ENCODE data around the gene RELL1.

GRCh38 chr4:26273447-26274100, 47.2 kb upstream of the RBPJ start:
- PRO-cap = bidirectional peak, plus-strand start at chr4:26273841, minus-strand start at chr4:26273695

- PRO-cap = bidirectional peak, plus-strand start at chr4:26346270, minus-strand start at chr4:26346284
Observed at GRCh38 chr4:26345680-26346654, 25.2 kb downstream of the RBPJ start.

DNA sequence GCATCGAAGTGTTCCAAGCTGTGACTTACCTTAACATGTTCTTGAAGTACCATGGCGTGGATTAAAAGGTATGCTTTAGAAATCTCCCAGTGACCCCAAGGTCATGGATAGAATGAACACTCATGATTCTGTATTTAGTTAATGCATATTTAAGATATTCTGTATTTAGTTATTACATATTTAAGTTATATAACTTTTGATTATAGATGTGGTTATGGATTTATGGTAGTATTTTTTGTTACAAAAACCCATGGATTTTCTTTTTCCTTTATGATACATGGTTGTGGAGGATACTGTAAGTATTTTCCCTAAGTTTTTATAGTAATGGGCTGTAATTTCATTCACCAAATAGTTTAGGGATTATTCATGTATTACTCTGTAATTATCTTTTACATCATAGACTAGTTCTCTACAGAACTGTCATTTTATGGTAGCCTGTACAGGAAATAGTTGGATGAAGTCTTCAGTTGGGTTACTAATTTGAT, 41.8 kb downstream of the RBPJ start:
- PRO-cap = no peak

- PRO-cap = no peak
Observed at GRCh38 chr4:26694736-26695657, 111.1 kb downstream of the TBC1D19 start.

GRCh38 chr4:26886960-26887503, 26.4 kb downstream of the STIM2 start:
- PRO-cap = no peak

DNA sequence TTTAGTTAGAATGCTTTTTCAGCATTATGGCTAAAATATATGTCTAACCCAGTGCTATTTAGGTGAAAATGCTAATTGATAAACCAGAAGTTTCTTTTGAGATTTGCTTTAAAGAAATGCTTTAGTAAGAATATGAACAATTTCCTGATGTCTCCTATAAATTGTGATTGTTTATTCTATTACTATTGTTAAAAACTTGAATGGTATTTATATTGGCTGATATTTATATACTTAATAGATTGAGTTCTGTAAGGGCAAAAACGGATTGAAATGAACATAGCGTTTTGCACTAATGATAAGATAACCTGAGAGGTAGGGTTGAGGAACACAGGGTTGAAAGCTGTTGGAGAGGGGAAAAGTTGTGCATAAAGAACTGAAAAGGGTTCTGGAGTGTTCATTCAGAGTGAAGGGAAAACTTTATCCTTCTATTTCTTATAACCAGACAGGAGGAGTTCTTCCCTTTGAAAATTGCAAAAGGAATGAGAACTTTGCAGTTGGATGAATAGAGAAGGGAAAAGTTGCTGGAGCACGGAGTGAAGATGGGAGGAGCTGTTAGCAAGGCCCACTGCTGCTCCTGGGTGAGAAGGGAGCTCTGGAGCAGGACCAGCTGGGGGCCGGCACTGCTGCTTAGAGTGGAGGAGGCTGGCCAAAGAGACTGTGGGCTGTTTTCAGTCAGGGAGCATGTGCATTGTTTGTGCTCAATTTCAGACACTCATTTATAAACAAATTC, 163.9 kb downstream of the STIM2 start:
- PRO-cap = no peak

- PRO-cap = no peak
Observed at GRCh38 chr4:27084640-27085038, 224.0 kb downstream of the STIM2 start.

DNA sequence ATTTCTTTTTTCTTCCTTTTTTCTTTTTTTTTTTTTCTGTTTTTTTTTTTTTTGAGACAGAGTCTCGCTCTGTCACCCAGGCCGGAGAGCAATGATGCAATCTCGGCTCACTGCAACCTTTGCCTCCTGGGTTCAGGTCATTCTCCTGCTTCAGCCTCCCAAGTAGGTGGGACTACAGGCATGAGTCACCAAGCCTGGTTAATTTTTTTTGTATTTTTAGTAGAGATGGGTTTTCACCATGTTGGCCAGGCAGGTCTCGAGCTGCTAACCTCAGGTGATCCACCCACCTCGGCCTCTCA, 835.6 kb downstream of the STIM2 start:
- PRO-cap = no peak

DNA sequence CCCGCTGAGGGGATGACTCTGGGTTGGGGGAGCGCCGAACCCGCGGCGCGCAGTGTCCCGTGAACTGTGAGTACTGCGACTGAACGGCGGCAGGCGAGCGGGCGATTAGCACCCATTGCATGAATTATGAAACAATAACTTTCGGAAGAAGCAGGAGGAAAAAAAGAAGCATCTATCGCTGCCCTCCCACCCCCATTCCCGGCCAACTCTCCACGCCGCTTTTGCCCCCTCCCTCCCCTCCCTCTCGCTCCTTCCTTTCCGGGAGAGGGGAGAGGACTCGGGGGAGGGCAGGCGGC, 836 bp downstream of the PCDH7 start:
- PRO-cap = bidirectional peak, plus-strand start outside the sequence, minus-strand start at position 68 of the sequence

GRCh38 chr4:31099431-31099871, 379.3 kb downstream of the PCDH7 start:
- PRO-cap = no peak

DNA sequence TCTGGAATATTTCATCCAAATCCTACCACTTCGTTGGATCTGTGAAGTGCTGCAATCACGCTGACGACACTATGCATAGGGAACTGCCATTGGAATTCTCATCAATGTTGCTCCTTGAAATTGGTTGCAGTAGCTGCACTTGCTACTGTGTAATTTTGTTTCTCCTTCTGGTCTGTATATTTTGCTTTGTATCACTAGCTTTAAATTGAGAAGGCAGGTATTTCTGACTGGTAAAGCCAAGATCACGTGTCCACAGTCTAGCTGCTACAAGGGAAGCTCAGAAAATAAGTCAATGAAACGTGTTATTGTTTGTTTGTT, 2638.4 kb downstream of the PCDH7 start:
- PRO-cap = no peak

GRCh38 chr4:36235095-36235756, 9.1 kb downstream of the ARAP2 start:
- PRO-cap = no peak

DNA sequence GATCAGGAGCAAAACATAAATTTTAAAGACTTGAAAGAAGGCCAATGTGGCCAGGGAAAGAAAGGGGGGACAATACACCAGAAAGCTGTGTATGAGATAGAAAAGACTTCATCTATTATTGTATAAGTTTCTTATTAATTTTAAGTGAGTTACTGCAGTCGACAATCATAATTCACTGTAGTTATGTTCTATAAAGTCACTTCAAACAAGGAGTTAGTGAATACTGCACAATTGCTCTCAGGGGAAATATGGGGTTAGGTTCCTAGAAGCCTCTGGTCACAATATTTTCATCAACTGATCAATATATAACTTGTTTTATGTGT, 107.7 kb downstream of the C4orf19 start:
- PRO-cap = no peak

DNA sequence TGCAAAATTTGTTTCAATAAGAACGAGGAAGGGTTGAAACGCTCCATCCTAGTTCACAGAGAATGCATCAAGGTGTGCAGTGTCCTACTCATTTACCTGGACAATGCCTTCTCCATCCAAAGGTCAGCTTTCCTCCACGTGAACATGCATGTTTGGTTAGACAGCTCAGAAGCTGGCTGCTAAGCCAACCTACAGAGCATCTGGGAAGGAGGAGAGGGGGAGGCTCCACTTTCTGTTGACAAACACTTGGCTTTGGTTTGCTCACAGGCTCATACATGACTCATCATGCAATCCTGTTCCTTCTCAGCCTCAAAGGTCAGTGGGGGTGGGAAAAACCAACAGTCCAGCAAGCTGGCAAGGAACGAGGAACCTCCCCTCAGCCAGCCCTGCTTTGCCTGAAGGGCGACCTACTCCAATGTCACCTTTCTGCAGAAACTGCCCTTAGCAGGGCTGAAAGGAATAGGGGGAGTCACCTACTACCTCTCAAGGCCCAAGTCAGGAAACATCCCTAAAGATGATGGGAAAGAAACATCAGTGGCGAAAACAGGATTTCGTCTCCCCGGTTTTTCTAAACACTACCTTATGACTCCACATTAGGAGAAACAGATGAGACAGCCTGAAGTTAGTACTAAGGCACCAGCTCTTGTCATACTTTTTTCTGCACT, 38.0 kb downstream of the RELL1 start:
- PRO-cap = no peak

DNA sequence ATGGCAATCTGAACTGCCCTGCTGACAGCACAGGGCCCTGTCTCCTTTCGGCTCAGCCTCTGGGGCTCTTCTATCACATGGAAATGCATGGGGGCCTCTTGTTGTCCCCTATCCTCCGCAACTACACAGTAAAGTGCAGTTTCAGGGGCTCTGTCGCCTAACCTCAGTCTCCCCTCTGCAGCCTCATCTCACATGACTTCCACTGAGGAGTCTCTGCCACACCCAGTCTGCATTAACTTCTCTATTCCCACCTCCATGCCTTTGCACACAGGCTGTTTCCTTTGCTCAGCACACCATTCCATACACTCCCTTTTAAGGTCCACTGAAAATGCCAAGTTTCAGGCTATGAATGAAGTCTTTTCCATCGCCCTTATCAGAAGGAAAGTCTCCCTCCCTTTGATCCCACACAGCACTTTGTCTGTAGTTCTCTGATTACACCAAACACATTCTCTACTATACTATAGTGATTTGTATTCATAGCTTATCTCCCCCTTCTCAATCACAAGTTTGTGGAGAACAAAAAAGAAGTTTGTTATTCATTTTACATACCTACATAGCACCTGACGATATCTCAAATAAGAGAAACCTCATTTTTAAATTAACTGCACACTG, 12.4 kb downstream of the RELL1 start:
- PRO-cap = no peak

DNA sequence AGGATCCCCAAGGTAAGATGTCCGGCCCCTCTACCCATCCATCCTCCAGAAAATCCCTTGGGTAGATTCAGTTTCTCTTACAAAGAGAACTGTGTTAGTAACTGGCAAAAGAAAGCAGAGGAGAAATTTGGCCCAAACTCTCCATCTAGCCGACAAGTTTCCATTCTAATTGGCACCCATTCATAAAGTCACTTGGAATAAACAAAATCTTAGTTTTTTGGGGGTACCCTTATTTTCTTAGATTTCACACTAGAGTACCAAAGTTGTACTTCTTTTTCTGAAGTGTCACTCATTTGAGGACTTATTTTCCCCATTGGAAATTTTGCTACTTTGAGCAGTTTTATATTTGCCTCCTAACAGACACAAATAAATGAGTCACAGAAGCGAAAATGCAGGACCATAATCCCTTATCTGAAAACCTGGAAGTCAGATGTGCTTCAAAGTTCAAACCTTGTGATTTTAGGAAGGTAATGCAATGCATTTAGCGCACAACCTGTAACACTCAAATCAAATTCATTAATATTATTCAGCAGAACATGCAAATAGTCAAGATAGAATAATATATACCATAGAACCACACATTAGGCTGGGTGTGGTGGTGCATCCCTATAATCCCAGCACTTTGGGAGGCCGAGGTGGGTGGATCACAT, 7.0 kb downstream of the RELL1 start:
- PRO-cap = no peak

DNA sequence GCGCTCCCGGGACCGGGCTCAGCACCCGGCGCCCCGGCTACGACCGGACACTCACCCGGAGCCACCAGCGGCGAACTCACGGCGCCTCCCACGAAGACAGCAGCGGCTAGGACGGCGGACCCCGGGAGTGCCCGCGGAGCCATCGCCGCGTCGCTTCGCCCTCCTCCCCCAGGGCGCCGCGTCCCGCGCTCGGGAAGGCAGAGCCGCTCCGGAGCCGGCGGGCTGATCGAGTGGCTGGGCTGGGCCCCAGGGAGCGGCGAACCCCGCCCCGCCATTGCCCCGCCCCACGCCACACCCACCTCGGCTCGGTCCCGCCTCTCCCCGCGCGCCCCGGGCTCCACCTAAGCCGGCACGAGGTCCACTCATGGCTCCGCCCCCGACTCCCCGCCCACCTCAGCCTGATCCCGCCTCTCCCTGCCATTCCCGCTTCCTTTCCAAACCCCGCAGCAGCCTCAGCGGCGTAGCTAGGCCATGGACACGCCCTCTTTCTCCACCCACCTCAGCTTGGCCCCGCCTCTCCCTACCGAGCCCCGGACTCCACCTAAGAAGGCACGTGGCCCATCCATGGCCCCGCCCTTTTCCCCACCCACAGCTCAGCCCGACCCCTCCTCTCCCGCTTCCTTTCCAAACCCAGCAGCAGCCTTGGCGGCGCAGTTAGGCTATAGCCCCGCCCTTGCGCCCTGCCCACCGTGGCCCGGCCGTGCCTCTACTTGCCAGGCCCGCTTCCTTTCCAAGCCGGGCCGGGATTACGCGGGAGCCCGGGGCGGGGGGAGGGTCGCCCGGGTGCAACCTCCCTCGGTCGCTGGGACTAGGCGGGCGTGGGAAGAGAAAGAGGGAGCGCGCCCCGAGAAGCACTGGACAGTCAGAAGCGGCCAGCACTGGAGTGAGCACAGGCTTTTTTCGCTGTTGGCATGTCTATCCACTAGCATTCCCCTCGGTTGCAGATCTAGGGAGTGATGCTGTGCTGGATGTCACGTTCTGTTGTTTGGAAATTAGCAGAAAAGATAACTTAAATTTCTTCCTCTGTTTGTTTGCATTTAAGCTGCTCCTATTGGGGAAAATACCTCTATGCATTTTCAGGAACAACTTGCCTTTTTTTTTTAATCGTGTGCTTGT, at the start of gene RELL1:
Gene RELL1, minus strand, starts transcription at position 232 of the 1,116 bp plus-strand sequence.
- PRO-cap = bidirectional peak, plus-strand start at position 627 of the sequence, minus-strand start at position 232 of the sequence; unidirectional peak, plus-strand start at position 861 of the sequence

DNA sequence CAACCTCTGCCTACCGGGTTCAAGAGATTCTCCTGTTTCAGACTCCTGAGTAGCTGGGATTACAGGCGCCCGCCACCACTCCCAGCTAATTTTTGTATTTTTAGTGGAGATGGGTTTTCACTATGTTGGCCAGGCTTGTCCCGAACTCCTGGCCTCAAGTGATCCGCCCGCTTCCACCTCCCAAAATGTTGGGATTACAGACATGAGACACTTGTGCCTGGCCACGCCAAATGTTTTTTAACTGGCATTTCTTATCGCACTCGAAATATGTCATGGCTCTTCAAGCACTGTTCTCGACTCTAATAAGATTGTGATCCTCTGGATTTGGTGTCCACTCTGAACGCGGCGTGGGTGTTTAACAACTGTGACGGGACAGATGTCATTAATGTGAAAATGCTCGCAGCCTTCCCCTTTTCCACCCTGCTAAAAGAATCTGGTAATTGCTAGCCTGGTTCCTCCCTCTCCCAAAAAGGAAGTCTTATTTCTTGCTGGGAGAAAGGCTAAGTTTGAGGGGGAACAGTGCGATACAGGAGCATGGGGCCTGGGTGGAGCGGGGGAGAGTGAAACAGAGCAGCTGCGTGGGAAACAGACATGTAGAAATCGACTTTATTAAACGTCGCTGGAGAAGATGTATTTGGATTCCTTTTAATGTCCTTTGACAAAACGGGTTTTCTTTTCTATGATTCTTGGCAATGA, 17.5 kb downstream of the TBC1D1 start:
- PRO-cap = no peak

- PRO-cap = bidirectional peak, plus-strand start at chr4:37976666, minus-strand start at chr4:37976594
Observed at GRCh38 chr4:37976388-37976889, 16.2 kb downstream of the PTTG2 start.

- PRO-cap = no peak
Observed at GRCh38 chr4:38004779-38005372, 44.7 kb downstream of the PTTG2 start.